LUHMES (cell line): ENCODE measurements around the genes ASCL3, ZNF143 and WEE1.

GRCh38 chr11:8364958-8365174 is 101.2 kb upstream of the LMO1 start:
- PRO-cap: no peak

DNA sequence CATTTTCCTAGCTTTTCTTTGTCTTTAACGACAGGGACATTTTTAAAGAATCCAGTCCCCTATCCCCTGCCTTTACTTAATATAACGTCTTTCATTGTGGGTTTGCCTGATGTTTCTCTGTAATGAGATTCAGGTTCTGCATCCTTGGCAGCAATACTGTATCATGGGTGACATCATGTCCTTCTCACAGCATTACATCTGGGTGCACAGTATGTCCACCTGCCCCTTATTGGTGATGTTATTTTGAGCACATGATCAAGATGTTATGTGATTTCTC is 9.6 kb upstream of the STK33 start:
- PRO-cap: no peak

DNA sequence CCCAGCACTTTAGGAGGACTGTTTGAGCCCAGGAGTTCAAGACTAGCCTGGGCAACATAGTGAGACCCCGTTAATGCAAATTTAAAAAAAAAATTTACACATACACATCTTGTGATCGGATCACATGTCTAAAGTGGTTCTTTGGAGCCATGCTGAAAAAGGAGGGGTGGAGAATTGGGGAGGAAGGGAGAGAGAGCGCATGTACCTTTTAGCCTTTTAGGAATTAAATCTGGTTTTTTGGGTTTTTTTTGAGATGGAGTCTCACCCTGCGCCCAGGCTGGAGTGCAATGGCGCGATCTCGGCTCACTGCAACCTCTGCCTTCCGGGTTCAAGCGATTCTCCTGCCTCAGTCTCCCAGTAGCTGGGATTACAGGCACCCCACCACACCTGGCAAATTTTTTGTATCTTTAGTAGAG is 9.2 kb downstream of the RPL27A start:
- PRO-cap: no peak

GRCh38 chr11:8707351-8708357 is 25.1 kb downstream of the RPL27A start:
- PRO-cap: no peak

GRCh38 chr11:8787305-8787740 is 23.2 kb downstream of the DENND2B start:
- PRO-cap: no peak

GRCh38 chr11:8942956-8943275 is at the start of gene ASCL3:
Gene ASCL3, minus strand, starts transcription at chr11:8943016.
- PRO-cap: no peak

- PRO-cap: no peak
Observed at GRCh38 chr11:8971490-8972633, 7.6 kb upstream of the TMEM9B start.

- PRO-cap: no peak
Observed at GRCh38 chr11:9060934-9061133, 30.6 kb downstream of the SCUBE2 start.

DNA sequence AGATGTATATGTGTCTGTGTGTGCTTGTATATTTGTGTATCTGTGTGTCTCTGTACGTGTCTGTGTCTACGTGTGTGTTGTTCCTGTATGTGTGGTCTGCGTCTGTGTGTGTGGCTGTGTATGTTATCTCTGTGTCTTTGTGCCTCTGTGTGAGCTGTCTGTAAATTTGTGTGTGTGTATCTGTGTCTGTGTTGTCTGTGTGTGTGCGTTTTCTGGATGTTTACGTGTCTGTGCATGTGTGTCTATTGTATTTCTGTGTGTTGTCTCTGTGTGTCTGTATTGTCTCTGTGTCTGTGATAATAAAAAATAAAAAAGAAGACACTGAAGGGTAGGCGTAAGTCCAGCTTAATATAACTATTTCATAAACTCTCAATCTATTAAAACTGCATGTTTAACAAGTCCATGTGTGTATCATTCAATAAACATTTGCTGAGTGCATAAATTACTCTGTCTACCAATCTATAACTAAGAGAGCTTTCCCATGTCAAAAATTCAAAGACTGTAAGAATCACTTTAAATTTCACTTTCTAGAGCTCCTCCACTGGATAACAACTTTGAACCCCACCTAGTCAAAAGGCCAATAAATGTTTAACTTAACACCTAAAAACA is 79.4 kb downstream of the DENND5A start:
- PRO-cap: no peak

- PRO-cap: no peak
Observed at GRCh38 chr11:9288796-9289898, 24.0 kb upstream of the DENND5A start.

DNA sequence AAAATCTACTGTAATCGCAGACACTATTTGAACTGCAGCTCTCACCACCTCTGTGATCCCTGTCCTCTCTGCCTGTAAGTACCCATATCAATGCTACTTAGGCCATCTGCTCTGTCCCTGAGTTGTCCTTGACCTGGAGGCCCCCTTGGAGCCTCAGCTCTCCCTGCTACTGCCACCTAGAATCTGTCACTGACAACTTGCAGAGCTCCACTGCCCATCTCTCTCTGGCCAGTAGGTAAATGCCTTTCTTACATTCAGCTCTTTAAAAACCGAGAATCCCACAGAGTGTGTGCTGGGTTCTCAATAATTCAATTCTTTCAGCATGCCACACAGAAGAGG is 22.2 kb upstream of the IPO7 start:
- PRO-cap: no peak

GRCh38 chr11:9410403-9410896 is 26.0 kb downstream of the IPO7 start:
- PRO-cap: no peak

GRCh38 chr11:9460866-9461689 is at the start of gene ZNF143:
Gene ZNF143, plus strand, starts transcription at chr11:9461012.
- PRO-cap: bidirectional peak, plus-strand start at chr11:9461012, minus-strand start at chr11:9460626; bidirectional peak, plus-strand start at chr11:9461113, minus-strand start at chr11:9461323

DNA sequence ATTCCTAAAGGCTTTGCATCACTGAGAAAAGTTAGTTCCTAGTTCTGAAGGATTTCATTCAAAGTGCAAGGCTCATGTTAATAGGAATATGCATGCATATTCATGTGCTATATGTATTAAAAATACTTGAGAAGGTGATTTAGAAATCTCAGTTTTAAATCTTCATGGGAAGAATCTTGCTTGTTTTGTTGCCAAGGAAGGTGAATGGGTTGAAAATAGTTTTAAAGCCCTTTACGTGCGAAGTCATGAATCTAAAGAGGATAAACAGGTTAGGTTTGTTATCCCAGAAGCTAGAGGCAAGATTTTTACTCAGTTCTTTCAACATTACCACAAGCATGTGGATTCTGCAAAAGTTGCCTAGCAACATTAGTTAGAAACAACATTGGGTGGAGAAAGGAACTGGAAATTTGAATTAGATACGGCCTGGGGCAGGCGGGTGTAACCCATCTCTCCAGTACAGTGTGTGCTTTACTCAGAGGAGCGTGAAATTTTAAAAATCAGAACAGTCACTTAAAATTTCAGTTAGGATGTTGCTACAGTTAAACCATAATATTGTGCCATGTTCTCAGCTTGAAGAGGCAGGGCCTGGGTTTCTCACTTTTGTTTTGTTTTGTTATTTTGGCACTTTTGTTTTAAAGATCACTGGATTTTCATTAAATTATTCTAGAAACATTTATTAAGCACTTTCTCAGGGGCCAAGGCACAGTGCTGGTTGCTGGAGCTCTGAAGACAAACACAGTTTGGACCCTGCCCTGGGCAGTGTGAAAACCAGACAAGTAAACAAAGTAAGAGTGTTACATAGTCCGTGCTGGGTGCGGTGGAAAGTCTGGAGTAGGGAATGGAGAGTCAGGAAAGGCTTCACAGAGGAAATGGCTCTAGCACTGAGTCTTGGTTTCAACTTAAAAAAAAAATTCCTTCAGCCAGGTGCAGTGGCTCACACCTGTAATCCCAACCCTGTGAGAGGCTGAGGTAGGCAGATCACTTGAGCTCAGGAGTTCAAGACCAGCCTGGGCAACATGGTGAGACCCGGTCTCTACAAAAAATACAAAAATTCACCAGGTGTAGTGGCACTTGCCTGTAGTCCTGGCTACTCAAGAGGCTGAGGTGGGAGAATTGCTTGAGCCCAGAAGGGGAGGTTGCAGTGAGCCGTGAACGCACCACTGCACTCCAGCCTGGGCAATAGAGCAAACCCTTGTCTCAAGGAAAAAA is 4.4 kb upstream of the WEE1 start:
- PRO-cap: no peak

GRCh38 chr11:9573601-9574139 is at the start of gene WEE1:
Gene WEE1, plus strand, starts transcription at chr11:9573670.
- PRO-cap: bidirectional peak, plus-strand start at chr11:9573651, minus-strand start at chr11:9573340; unidirectional peak, plus-strand start at chr11:9573907

DNA sequence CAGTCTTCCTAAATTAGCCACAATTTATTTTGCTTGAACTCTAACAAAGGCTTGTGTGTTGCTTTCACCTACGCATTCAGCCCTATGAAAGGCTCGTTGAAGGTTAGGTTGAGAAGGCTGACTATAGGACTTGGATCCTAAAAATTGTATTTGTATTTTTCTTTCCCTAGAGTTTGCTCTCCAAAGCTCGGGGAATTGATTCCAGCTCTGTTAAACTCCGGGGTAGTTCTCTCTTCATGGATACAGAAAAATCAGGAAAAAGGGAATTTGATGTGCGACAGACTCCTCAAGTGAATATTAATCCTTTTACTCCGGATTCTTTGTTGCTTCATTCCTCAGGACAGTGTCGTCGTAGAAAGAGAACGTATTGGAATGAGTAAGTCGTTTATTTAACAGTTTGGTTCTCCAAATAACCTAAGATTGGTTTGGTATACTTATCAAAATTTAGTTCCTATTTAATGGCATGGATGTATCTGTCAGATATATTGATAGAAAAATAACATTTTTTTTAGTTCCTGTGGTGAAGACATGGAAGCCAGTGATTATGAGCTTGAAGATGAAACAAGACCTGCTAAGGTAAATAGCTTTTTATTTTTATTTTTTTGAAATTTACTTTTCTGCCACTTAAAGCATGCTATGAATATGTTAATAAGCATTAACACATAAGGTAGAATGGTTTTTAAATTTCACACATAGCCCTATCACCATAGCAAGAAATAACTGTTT is 2.4 kb downstream of the WEE1 start:
- PRO-cap: no peak

DNA sequence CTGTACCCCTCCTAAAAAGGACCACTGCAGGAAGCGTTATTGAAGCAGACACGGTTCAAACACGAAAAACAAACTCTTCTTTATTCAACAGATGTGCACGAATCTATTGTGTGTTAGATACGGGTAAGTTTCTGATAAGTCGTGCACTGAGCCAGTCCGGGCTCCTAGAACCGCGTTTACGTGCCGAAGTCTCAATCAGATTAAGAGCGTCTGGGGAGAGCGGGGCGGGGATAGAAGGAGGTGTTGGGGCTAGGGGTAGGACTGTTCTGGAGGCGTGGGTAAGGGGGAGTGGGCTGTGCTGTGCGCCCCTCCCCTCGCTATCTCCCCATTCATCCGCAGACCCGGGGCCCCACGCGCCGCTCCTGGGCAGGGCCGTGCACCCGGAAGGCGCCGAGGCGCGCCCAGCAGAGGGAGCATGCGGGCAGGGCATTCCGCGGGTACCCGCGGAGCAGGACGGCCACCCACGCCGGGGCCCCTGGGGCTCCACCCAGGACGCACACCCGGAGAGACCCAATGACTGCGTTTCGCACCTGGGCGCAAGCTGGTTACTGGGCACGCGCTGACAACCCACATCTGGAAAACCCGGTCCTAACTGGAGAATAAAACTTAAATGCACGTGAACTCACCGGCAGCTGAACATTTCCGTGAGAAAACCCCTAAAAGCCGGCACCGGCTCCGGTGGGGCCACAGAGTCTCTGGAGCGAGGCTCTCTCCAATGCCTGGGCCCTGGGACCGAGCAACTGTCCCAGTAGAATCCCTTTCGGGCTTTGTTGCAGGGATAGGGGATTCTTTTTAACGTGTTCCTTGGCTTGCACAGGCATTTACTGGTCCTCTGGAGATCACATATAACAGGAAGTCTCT is 40.6 kb downstream of the WEE1 start:
- PRO-cap: bidirectional peak, plus-strand start at position 428 of the sequence, minus-strand start at position 387 of the sequence

DNA sequence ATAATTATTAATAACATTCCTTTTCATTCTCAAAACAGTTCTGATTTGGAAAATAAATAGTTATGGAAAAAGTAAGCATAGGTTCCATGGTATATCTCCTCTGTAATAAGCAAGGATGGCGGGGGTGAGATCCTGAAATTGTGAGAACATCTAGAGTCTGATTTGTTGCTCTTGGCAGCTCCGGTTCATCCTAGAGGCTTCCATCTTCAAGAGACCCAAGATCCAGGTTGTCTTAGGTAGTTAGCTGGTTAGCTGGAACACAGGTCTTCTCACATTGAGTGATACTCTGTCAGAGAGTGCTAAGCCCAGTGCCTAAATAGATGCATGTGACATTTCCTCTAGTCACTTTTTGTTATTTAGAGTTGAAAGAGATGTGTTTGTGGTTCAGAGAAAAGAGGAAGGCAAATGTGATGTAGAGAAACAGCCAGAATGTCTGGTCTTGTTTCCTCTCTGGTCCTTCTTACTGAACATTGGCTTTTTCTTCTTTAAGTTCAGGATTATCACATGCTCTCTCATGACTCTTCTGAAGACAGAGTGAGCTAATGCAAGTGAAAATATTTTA is 75.2 kb downstream of the SWAP70 start:
- PRO-cap: no peak

GRCh38 chr11:9858896-9859343 is 195.0 kb downstream of the SWAP70 start:
- PRO-cap: no peak

DNA sequence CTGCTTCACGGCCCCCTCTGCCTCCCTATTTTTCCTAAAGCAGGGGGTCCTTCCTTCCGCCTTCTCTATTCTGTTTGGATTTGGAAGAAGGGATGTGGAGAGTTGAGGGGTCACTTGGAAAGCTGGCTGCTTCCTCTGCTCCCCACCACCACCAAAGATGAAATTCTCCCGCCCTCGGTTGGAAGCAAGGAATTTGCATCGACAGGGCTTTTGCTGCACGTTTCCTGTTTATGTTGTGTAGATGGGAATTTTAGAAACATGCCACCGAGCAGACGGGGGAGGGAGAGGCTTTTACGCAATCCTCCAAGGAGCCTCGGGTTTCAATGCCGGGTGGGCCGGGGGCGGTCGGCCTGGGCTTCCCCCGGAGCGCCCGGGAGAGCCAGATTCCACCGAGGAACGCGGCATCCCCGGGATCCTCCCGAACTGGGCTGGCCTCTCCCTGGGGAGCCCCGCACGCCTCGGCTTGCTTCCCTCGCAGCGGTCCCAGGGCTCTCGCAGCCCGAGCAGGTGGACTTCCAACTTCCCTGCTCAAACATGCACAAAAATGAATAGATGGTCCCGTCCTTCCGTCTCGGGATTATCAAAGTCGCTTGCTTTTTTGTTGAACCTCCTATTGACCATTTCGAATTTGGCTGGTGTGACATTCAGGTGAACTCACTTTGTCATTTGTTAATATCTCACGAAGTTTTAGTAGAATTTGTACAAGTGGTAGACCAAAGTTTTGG is 564 bp upstream of the SBF2 start:
- PRO-cap: unidirectional peak, minus-strand start at position 426 of the sequence